Uterus (tissue), 7 donors: ENCODE results near the genes CST6, DPP3 and ACTN3.

DNA sequence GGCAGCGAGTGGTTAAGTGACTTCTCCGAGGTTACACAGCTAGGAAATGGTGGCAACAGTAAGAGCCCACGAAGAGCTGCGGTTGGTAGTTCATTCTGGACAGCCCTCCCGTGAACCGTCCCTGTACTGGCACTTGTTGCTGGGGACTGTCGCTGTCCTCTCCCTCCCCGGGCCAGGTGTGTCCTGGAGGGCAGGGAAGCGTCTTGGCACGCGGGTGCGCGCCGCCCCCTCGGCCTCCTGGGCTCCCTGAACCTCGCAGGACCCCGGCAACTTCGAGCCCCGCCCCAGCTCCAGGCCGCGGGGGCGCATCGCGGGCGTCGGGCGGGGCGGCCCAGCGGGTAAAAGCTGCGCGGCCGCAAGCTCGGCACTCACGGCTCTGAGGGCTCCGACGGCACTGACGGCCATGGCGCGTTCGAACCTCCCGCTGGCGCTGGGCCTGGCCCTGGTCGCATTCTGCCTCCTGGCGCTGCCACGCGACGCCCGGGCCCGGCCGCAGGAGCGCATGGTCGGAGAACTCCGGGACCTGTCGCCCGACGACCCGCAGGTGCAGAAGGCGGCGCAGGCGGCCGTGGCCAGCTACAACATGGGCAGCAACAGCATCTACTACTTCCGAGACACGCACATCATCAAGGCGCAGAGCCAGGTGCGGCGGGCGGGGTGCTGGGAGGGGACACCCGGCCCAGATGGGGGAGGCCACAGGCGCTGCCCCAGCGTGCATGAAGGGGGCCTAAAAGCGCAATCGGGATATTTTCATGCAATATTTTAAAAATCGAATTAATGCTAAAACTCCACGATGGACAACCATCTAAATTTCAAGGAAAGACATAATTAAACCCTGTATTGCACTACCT is at the start of gene CST6:
CST6 (plus strand) TSS at position 367 of the 851 bp plus-strand sequence.
- PRO-cap, 4 experiments = no peak in any of the 4 experiments
- RAMPAGE, long total RNA, 2 experiments = start-site peak on the plus strand in 1 of 2 experiments, centred at position 346 of the sequence, 9 reads per replicate
- RRBS = 4% methylated on average over 5 of the region's 74 CpGs

- PRO-cap, 4 experiments = no peak in any of the 4 experiments
- RAMPAGE, long total RNA, 2 experiments = start-site peak on the plus strand in 1 of 2 experiments, at chr11:66061916-66061965 at its widest, 84 reads per replicate
- RRBS = no CpG with 5 or more reads among the region's 13 CpGs
Measured at GRCh38 chr11:66061325-66062028, 8.6 kb upstream of the PACS1 start.

DNA sequence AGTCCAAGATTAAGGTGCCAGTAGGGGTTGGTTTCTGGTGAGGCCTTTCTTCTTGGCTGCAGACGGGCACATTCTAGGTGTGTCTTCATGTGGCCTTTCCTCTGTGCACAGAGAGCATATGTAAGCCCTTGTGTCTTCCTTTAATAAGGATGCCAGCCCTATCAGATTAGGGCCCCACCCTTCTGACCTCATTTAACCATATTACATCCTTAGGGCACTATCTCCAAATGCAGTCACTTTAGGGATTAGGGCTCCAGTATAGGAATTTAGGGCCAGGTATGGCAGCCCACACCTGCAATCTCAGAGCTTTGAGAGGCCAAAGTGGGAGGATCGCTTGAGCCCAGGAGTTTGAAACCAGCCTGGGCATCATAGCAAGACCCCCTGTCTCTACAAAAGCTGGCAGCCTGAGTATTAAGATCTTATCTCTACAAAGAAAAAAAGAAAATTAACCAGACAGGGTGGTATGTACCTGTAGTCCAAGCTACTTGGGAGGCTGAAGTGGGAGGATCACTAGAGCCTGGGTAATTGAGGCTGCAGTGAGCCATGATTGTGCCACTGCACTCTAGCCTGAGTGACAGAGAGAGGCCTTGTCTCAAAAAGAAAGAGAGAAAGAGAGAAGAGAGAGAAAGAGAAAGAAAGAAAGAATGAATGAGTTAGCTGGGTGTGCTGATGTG is 38.2 kb downstream of the PACS1 start:
- PRO-cap, 4 experiments = no peak in any of the 4 experiments
- RAMPAGE, long total RNA, 2 experiments = no peak in any of the 2 experiments
- RRBS = no CpG with 5 or more reads among the region's 2 CpGs

DNA sequence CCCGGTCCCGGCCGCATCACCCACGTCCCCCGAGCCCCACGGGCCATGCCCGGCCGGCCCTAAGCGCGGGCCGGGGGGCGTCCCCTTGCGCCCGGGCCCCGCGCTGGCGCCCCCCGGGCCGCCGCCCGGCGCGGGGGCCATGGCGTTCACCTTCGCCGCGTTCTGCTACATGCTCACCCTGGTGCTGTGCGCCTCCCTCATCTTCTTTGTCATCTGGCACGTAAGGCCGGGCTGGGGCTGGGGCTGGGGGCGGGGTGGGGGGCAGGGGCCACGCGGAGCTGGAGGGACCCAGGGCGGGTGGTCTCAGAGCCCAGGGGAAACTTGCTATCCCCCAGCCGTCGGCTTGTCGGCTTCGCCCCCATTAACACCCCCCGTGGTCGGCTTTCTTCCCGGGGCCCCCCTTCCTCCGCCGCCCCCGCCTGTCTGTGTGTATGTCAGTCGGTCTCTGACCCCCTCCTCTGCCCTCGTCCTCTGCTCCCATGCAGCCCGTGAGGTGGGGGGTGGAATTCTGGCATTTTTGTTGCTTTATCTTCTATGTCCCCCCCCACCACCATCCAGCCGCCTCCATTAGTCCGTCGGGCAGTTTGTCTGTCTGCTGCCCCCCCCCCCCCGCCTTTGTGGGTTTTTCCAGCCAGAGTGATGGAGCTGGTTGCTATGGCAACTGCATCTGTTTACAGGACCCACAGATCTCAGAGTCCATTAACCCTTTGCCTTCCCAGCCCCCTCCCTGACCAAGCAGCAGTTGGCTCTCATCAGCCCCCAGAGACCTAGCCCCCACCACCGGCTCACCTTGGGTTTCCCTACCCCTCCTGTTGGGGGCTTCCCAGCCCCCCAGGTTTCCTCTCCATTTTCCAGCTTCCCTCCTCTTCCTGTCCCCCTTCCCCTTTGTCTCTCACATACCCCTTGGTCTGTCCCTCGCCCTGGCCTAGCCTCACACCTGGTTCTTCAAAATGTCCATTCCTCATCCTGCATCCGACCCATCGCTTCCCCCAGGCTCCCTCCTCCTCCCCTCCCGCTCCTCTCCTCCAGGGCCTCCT is 661 bp downstream of the CNIH2 start:
- PRO-cap, 4 experiments = no peak in any of the 4 experiments
- RAMPAGE, long total RNA, 2 experiments = no peak in any of the 2 experiments
- RRBS = 6% methylated on average over 20 of the region's 56 CpGs

DNA sequence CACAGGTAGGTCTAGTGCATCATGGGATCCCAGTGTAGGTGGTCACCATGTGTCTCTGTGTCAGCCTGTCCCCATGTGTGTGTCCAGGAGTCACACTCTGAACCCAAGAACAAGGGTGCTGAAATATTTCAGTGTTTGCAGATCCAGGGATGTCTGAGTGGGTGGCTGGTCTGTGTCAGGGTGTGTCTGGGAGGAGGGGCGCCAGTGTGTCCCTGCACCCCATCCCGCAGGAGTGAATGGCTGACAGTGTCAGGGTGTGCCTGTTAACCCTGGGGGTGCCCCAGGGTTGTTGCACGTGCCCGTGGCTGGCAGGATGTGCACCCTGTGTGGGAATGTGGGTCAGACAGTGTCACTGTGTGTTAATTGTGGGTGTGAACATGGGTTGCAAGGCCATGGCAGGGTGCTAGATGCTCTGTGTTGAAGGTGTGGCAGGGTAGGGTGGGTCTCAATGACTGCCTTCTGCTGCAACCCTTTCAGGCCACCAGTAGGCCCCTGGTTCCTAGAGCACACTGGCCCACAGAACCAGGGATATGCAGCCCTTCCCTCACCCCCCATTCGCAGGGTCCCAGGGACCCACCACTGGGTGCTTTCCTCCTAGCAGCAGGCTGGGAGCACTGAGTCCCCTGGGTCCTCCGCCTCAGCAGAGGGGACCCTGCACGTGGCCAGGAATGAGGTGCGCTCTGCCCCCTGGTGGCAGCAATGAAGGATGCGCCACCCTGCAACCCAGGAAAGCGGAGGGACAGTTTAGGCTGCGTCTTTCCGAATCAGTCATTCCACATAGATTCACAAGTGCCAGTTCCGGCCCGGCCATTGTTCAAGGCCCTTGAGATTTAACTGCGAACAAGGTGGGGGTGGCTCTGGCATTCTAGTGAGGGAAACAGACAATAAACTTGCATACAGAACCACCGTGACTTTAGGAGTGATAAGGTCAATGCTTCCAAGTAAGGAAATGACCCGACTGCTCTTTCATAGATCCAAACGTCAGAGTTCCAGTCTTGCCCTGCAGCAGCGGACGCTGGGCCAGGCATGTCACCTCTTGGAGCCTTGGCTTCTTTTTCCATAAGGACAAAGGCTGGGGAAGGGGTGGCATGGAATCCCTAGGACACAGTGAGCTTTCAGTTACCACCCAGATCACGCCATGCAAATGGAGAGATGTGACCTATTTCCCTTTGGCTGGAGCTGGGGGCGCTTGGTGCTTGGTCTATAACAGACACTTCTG is 8.0 kb downstream of the RIN1 start:
- PRO-cap, 4 experiments = no peak in any of the 4 experiments
- RAMPAGE, long total RNA, 2 experiments = no peak in any of the 2 experiments
- RRBS = no CpG with 5 or more reads among the region's 22 CpGs

- PRO-cap, 4 experiments = no peak in any of the 4 experiments
- RAMPAGE, long total RNA, 2 experiments = no peak in any of the 2 experiments
- RRBS = no CpG with 5 or more reads among the region's 15 CpGs
Measured at GRCh38 chr11:66336897-66337344, 687 bp upstream of the RIN1 start.

- PRO-cap, 4 experiments = no peak in any of the 4 experiments
- RAMPAGE, long total RNA, 2 experiments = no peak in any of the 2 experiments
- RRBS = 86% methylated on average over 4 of the region's 24 CpGs
Measured at GRCh38 chr11:66362463-66363635, 8.7 kb downstream of the SLC29A2 start.

GRCh38 chr11:66438920-66439458 is 341 bp upstream of the MRPL11 start:
- PRO-cap, 4 experiments = no peak in any of the 4 experiments
- RAMPAGE, long total RNA, 2 experiments = no peak in any of the 2 experiments
- RRBS = no CpG with 5 or more reads among the region's 16 CpGs

- PRO-cap, 4 experiments = no peak in any of the 4 experiments
- RAMPAGE, long total RNA, 2 experiments = start-site peak on the plus strand in 1 of 2 experiments, at chr11:66475904-66476387 at its widest, 6 to 9 reads per replicate
- RRBS = no CpG with 5 or more reads among the region's 28 CpGs
Measured at GRCh38 chr11:66475884-66476860, 4.1 kb upstream of the DPP3 start.

DNA sequence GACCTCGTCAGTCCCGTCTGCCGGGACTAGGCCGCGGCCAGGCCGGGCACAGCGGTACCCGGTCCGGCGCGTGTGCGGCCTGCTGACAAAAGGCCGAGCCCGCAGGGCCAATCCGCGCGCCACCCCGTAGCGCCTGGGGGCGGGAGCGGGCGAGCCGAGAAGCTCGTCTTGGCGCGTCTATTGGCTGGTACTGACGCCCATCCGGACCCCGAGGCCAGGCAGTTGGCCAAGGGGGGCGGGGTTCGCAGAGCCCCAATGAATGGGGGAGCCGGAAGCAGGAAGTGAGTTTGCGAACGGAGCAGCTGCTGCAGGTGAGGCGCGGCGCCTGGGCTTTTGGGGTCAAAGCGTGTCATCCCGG is at the start of gene DPP3:
DPP3 (plus strand) TSS at position 280 of the 358 bp plus-strand sequence.
- PRO-cap, 4 experiments = peak in 4 of 4 experiments; most common plus-strand start position 284 of the sequence (in 4); most common minus-strand start position 70 of the sequence (in 3)
- RAMPAGE, long total RNA, 2 experiments = start-site peak on the plus strand in 1 of 2 experiments, centred at position 270 of the sequence, 49 reads per replicate
- RRBS = 2% methylated on average over 10 of the region's 39 CpGs

DNA sequence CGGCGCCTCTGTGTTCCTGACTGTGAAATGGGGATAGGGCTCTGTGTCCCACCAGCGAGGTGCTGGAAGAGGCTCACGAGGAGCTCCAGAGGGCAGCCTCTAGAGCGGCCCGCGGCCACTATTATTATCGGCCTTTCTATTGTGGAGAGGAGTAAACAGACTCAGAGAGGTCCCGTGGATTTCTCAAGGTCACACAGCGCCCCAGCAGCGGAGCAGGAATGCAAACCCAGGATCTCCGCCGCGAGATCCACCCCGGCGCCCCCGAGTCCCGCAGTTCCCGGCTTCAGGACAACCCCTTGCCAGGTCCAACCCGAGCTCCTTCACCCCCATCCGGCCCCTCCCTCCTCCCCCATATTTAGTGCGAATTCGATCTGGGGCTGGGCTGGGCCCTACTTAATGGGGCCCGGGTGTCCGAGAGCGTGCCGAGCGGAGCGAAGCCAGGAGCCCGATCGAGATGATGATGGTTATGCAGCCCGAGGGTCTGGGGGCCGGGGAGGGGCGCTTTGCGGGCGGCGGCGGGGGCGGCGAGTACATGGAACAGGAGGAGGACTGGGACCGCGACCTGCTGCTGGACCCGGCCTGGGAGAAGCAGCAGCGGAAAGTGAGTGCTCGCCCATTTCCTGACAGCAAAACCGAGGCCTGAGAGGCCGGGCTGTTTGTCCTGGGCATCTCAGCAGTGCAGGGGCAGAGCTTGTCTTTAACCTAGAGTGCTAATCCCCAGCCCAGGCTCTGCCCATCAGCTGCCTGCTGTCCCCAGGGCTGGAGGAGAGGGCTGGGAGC is at the start of gene ACTN3:
ACTN3 (plus strand) TSS at position 420 of the 780 bp plus-strand sequence.
- PRO-cap, 4 experiments = peak in 3 of 4 experiments; most common plus-strand start position 382 of the sequence (in 2); most common minus-strand start position 285 of the sequence (in 1)
- RAMPAGE, long total RNA, 2 experiments = no peak in any of the 2 experiments
- RRBS = 8% methylated on average over 24 of the region's 47 CpGs

- PRO-cap, 4 experiments = no peak in any of the 4 experiments
- RAMPAGE, long total RNA, 2 experiments = no peak in any of the 2 experiments
- RRBS = no CpG with 5 or more reads among the region's 5 CpGs
Measured at GRCh38 chr11:66569935-66570904, 1.8 kb upstream of the CTSF start.

- PRO-cap, 4 experiments = no peak in any of the 4 experiments
- RAMPAGE, long total RNA, 2 experiments = no peak in any of the 2 experiments
- RRBS = no CpG with 5 or more reads among the region's 10 CpGs
Measured at GRCh38 chr11:66627973-66628992, 10.2 kb upstream of the RBM4 start.

DNA sequence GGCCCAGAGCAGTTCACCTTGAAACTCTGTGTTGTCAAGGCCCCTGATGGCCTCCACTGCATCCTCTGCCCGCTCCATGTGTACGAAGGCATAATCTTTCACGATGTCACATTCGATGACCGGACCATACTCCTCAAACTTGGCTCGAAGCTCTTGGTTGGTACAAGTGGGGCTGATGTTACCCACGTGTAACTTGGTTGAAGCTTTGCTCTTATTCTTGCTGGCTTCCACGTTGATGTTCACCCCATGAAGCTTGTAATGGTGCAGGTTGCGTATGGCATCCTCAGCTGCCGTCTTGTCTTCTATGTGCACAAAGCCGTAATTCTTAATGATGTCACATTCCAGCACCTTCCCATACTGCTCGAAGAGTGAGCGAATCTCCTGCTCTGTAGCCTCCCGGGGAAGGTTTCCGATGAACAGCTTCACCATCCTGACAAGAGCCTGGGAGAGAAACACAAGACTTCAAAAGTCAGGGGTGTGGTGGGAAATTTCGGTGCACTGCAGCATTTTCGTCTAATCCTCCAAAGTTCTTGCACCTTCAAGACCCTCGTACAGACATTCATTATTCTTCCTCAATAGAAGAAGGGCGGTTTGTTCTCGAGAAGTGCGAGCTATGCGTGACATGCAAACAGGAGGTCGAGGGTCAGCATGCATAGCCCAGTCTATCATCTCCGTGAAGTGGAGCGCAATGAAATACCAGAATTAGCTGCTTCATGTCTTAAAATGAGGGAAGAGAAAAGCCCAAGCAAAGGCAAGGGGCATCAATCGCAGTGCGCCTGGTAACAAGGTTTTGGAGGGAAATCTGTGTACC is 831 bp downstream of the RBM4B start:
- PRO-cap, 4 experiments = no peak in any of the 4 experiments
- RAMPAGE, long total RNA, 2 experiments = no peak in any of the 2 experiments
- RRBS = no CpG with 5 or more reads among the region's 27 CpGs

DNA sequence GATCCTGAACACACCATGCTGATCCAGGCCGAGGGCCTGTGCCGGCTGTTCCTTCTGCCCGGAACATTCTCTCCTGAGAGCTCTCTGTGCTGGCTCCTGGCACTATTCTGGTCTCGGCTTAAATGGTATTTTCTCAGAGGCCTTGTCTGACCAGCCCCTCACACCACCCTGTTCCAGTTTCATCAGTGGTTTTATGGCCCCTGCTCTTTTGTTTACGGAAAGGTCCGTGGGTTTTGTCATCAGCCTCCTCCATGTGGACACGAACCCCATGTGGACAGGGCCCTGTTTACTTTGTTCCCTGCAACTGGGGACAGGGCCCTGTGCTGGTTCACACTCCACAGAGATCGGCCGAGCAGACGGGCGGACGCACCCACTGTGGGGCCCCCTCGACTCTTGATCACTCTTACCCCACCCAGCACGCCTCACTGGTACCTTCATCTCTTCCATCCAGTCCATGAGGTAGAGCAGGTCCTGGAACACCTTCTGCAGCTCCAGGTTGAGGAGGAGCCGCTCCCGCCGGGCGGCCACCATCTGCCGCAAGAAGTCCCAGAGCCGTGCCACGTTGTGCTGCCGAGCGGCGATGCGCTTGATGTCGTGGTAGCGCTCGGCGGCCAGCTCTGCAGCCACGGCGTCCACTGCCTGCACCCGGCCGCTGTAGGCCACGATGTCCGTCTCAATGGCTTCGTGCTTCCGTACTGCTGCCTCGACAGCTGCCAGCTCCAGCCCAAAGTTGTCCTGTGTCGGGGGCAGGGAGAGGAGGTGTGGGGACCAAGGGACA is 21.7 kb downstream of the SPTBN2 start:
- PRO-cap, 4 experiments = peak in 2 of 4 experiments; most common plus-strand start position 301 of the sequence (in 2)
- RAMPAGE, long total RNA, 2 experiments = no peak in any of the 2 experiments
- RRBS = 69% methylated on average over 2 of the region's 39 CpGs

DNA sequence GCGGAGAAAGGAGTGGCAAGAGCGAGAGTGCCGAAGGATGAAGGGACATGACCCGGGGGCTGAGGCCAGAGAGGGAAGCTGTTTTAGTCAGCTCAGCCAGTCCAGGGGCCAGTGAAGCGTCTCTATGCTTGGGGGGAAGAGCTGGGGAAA is 8.4 kb downstream of the SPTBN2 start:
- PRO-cap, 4 experiments = no peak in any of the 4 experiments
- RAMPAGE, long total RNA, 2 experiments = no peak in any of the 2 experiments
- RRBS = no CpG with 5 or more reads among the region's 5 CpGs

DNA sequence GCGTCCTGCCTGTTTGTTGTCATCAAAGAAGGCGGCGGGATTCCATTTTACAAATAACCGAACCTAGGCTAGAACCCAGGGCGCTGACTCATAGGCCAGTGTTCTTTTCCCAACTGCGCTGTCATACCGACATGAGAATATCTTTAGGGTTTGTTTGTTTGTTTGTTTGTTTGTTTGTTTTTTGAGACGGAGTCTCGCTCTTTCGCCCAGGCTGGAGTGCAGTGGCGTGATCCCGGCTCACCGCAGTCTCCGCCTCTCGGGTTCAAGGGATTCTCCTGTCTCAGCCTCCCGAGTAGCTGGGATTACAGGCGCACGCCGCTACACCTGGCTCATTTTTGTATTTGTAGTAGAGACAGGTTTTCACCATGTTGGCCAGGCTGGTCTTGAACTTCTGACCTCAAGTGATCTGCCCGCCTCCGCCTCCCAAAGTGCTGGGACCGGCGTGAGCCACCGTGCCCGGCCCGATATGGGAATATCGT is 1.1 kb downstream of the C11orf80 start:
- PRO-cap, 4 experiments = no peak in any of the 4 experiments
- RAMPAGE, long total RNA, 2 experiments = no peak in any of the 2 experiments
- RRBS = no CpG with 5 or more reads among the region's 27 CpGs

GRCh38 chr11:66864485-66864867 is 7.6 kb downstream of the LRFN4 start:
- PRO-cap, 4 experiments = no peak in any of the 4 experiments
- RAMPAGE, long total RNA, 2 experiments = no peak in any of the 2 experiments
- RRBS = no CpG with 5 or more reads among the region's 16 CpGs

DNA sequence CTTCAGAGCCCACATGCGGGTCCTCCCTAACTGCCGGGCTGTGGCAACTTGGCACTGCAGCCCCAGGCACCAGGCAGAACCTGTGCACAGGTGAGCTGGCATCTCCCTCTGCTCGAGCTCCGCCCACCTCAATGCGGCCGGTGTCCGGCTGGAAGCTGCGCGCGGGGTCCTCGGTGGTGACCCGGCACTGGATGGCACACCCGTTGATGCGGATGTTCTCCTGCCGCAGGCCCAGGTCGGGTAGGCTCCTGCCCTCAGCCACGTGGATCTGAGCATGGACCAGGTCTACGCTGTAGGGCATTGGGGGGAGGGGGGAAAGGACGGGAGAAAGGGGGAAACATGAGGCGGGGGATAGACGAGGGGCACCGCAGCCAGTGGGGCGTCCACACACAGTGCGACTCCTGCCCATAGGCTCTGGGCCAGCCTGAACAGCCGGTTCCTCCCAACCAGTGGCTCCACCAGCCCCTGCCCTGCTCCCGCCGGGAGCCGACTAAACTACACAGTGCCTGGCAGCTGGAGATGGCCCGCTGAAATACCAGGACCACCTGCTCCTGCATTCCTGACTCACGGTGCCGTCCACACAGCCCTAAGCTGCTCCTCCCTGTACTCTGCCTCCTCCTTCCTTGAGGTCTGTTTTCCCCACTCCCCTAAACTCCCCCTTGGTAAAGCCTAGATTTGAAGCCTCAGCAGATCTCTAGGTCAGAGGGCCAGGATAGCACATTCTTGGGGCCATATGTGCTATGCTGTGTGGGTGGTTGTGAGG is 9.4 kb downstream of the LRFN4 start:
- PRO-cap, 4 experiments = no peak in any of the 4 experiments
- RAMPAGE, long total RNA, 2 experiments = no peak in any of the 2 experiments
- RRBS = 78% methylated on average over 13 of the region's 31 CpGs

DNA sequence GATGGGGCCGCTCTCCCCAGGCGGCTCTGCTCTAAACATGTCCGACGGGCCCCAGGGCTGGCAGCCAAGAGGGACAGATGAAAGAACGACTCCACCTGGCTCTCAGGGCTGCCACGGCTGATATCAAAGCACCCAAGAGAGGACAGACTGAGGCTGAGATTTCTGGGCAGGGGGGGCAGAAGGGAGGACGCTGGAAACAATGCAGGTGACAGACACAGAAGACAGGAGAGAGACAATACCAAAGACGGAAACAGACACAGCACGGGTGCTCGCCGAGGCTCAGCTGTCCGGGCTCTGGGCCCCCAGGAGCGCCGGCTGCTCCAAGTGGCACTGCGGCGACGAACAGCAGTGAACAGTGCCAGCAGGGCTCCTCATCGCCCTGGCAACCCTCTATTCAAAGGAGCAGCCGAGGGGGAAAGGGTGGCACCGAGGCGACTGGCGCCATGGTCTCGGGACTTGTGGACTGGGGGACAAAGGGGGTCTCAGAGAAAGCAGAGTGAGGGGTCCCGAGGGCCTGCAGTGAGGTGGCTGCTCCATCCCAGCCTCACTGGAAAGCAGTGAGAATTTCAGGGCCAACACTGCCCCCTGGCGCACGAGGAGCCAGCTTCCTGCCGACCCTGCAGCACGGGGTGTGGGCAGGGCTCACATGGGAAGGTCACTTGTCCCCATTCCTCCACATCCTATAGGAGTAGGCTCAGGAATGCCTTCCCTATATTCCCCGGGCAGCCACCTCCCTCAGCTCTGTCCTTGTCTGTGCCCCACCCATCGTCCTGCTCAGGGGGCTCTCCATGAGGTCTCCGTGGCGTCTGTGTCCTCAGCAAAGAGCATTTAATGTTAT is 26.1 kb downstream of the LRFN4 start:
- PRO-cap, 4 experiments = no peak in any of the 4 experiments
- RAMPAGE, long total RNA, 2 experiments = no peak in any of the 2 experiments
- RRBS = no CpG with 5 or more reads among the region's 32 CpGs